Measurements from ENCODE around the gene ARHGAP10.

GRCh38 chr4:143372192-143373073 lies 35.8 kb downstream of the GAB1 start:
- PRO-cap: no peak
- RAMPAGE, long total RNA, 4 experiments: no peak in any of the 4 experiments

GRCh38 chr4:143381501-143382077 lies 44.9 kb downstream of the GAB1 start:
- PRO-cap: bidirectional peak, plus-strand start at chr4:143381973, minus-strand start at chr4:143381868
- RAMPAGE, long total RNA, 4 experiments: no peak in any of the 4 experiments

DNA sequence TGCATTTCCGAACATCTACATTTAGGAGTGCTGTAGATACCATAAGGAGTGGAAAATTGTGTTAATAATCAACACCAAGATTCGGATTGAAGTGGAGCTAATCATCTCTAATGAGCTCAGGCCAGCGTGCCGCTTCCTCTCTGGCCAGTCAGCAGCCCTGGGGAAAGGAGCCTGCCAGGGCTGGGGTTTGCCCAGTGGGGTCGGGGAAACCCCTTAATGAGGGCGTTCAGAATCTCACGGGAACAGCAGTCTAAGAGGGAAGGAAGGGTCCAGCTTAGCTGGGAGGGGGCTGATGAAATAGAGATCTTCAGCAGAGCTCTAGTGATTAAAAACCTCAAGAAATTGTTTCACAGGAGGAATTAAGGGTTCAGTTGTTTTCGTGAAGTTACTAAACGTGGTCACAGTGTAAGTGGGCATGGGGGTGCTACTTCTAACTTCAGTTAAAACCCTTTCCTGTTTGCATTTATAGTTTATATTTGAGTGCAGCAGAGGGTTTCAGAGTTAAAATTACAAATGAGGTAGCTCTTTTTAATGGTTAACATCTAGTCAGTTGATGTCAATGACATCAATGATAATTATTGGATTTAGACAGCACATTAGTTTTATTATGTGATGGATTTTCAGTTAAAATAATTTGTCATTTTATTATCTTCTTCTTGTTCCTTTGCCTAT lies 81.4 kb downstream of the GAB1 start:
- PRO-cap: no peak
- RAMPAGE, long total RNA, 4 experiments: no peak in any of the 4 experiments

- PRO-cap: no peak
- RAMPAGE, long total RNA, 4 experiments: no peak in any of the 4 experiments
Observed at GRCh38 chr4:143436326-143436973, 77.1 kb upstream of the SMARCA5 start.

DNA sequence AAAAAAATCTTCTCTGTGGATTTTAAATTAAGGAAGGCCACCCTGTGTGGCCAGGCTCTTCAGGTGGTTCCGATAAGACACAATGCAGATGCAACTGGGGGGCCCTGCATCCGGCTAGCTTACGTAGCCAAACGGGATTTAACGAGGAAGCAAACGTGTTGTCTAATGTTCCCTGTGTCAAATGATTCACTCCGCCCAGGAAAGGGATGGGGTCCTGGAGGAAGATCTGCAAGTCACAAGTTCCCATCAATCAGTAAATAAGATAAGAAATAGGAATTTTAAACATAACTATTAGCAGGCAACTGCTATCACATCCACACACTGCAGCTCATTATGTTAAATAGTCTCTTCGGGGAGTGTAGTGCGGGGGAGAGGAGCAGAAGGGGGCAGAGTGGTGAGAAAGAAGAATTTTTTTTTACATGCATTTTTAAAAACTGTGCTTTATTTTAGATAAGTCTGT lies 216.5 kb upstream of the GYPA start:
- PRO-cap: no peak
- RAMPAGE, long total RNA, 4 experiments: no peak in any of the 4 experiments

DNA sequence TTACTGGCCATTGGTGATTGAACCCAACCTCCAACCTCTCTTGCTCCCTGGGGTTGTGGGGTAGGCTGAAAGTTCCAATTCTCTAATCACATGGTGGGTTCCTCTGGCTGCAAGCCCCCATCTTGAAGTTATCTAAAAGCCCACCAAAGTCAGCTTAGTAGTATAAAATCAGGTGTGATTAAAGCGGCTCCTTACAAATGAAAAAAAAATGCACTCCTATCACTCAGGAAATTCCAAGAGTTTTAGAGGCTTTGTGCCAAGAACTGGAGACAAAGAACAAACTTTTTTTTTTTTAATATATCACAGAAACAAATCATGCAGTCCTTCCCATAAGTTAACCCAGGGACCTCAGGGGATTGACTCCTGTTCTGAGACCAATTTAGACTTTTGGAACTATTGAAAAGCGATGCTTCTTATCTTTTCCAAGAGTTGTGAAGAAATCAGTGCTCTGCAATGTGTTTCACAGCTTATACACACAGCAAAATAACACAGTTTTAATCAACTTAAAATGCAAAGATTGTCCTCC lies 53.6 kb downstream of the HHIP start:
- PRO-cap: no peak
- RAMPAGE, long total RNA, 4 experiments: no peak in any of the 4 experiments

GRCh38 chr4:145137350-145138391 lies 39.6 kb downstream of the ABCE1 start:
- PRO-cap: no peak
- RAMPAGE, long total RNA, 4 experiments: no peak in any of the 4 experiments

GRCh38 chr4:145482562-145483479 lies 1.2 kb downstream of the SMAD1 start:
- PRO-cap: unidirectional peak, minus-strand start at chr4:145482787
- RAMPAGE, long total RNA, 4 experiments: no peak in any of the 4 experiments

DNA sequence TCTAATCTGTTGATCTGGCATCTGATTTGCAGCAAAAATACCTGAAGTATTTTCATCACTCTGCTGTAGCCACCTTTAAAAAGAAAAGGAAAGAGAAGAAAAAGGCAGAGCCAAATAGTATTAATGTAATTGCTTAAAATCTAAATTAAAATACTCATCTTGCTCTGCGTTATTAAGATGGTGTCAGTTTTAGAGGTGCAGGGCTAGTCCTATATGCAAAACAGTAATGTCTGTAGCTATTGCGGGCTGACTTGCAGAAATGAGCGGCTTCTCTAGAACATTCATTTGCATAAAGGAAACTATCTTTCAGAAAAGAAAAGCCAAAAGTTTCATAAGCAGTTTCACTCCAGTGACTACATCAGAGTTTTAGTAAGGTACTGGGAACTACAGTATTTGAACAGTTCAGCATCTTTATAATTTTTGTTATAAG lies 5.9 kb downstream of the SMAD1 start:
- PRO-cap: no peak
- RAMPAGE, long total RNA, 4 experiments: no peak in any of the 4 experiments

- PRO-cap: bidirectional peak, plus-strand start at chr4:145733218, minus-strand start at chr4:145732990; unidirectional peak, plus-strand start at chr4:145733399
- RAMPAGE, long total RNA, 4 experiments: no peak in any of the 4 experiments
Observed at GRCh38 chr4:145732750-145733923, 53.2 kb downstream of the C4orf51 start.

- PRO-cap: no peak
- RAMPAGE, long total RNA, 4 experiments: no peak in any of the 4 experiments
Observed at GRCh38 chr4:145805487-145806158, 125.7 kb downstream of the C4orf51 start.

- PRO-cap: no peak
- RAMPAGE, long total RNA, 4 experiments: no peak in any of the 4 experiments
Observed at GRCh38 chr4:145929783-145930149, 8.9 kb downstream of the ZNF827 start.

DNA sequence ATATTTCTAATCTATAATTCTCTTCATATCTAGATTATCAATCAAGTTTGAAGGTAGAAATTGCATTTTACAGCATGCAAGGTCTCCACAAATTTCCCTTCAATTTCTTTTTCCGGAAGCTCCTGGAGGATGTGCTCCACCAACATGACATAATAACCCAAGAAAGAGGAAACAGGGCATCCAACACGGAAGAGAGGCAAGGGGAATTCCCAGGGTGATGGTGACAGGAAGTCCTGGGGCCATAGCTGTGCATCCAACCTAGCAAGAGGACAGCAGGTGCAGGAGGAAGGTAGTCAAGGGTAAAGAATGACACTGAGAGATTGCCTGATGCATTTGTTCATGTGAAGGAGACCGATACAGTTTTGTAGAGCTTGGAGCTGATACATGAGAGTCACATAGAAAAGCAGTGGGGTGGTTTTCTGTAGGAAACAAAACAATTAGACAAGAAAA lies 115.7 kb upstream of the LSM6 start:
- PRO-cap: no peak
- RAMPAGE, long total RNA, 4 experiments: no peak in any of the 4 experiments

DNA sequence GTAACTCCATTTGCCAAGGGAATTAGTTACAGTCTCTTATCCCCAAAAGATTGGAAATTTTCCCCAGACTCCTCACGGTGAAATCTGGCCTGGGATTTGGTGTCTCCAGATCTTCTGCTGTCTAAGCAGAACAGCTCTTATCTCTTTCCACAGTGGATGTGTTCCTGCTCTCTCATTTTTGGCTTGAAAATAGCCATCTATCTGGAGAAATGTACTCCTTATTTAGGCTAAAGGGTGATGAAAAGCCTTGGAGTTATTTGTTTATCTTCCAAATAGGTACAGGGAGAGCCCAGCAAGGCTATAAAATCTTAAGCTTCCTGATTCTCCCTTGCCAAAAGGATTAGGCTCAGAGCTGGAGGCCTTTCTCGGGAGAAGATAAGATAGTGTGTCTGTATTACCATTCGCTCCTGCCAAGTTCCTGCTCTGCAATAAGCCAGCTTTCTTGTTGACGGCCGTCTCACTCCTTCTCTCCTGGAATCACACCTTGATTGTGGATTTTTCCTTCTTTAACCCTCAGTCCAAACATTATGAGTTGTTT lies 171.7 kb upstream of the TTC29 start:
- PRO-cap: no peak
- RAMPAGE, long total RNA, 4 experiments: no peak in any of the 4 experiments

GRCh38 chr4:147731827-147732553 lies at the start of gene ARHGAP10:
Gene ARHGAP10 (plus strand): TSS chr4:147732088.
- PRO-cap: no peak
- RAMPAGE, long total RNA, 4 experiments: start-site peak on the plus strand in 1 of 4 experiments, at chr4:147732229-147732319 at its widest, 233 reads per replicate

- PRO-cap: no peak
- RAMPAGE, long total RNA, 4 experiments: no peak in any of the 4 experiments
Observed at GRCh38 chr4:147837247-147837769, 105.4 kb downstream of the ARHGAP10 start.

GRCh38 chr4:147842491-147843078 lies 110.7 kb downstream of the ARHGAP10 start:
- PRO-cap: no peak
- RAMPAGE, long total RNA, 4 experiments: no peak in any of the 4 experiments

DNA sequence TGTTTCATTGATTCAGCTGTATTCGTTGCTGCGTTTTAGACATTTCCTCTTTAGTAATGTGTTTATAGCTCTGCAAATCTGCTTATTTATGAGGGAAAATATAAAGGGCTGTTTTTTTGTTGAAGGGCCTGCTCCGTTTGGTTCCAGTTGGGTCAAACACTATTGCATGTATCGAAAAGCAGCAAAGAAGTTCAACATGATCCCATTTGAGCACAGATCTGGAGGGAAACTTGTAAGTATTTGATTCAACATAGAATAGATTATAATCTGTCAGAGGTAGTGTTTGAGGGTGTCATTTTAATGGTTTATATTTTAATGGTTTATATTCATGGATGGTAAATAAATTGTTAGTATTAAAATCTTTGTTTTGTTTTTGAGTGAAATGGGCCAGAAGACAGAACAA lies 147.2 kb downstream of the ARHGAP10 start:
- PRO-cap: no peak
- RAMPAGE, long total RNA, 4 experiments: no peak in any of the 4 experiments

GRCh38 chr4:148052463-148053071 lies 320.7 kb downstream of the ARHGAP10 start:
- PRO-cap: no peak
- RAMPAGE, long total RNA, 4 experiments: no peak in any of the 4 experiments

- PRO-cap: no peak
- RAMPAGE, long total RNA, 4 experiments: start-site peak on the minus strand in 1 of 4 experiments, at chr4:148310958-148311179 at its widest, 6 reads per replicate
Observed at GRCh38 chr4:148310761-148311589, 131.2 kb downstream of the NR3C2 start.

Data from sigmoid colon (tissue), 4 donors.